OVCAR3 (cell line): ENCODE results near the genes ENSG00000268655, CGB1 and HRC.

GRCh38 chr19:48953822-48954375 lies 776 bp upstream of the BAX start:
- RRBS, result no CpG with 5 or more reads among the region's 7 CpGs

- RRBS, result no CpG with 5 or more reads among the region's 32 CpGs
These were observed 1.5 kb upstream of the FTL start for GRCh38 chr19:48963366-48964274.

GRCh38 chr19:49020142-49020650 lies at the start of gene ENSG00000268655:
Gene ENSG00000268655, minus strand, starts transcription at chr19:49020549.
- RRBS, result no CpG with 5 or more reads among the region's 13 CpGs

DNA sequence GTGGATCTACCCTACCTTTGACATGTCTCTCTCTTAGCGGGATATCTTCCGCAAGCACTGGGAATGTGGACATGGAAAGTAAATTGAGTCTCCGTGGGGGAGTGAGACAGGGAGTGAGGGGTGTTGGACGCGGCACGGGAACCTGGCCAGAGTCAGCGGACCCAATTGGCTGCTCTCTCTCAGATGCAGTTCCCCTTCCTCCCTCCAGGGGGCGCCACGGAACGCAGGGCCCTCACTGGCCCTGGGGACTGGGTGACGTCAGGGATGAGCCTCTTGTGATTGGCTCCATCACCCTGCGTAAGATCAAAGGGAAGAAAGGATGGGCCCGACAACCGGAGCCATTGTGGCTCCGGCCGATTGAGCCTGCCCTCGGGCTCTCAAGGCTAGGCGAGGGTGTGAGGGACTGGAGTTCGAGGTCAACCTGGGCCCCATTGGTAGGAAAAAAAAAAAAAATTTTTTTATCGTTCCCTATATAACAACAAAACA lies at the start of gene CGB1:
TSS of gene CGB1 (minus strand) at position 208 of the 486 bp plus-strand sequence.
- RRBS, result no CpG with 5 or more reads among the region's 20 CpGs

GRCh38 chr19:49154749-49155687 lies at the start of gene HRC:
Gene HRC, minus strand, starts transcription at chr19:49155396.
- RRBS, result no CpG with 5 or more reads among the region's 21 CpGs

DNA sequence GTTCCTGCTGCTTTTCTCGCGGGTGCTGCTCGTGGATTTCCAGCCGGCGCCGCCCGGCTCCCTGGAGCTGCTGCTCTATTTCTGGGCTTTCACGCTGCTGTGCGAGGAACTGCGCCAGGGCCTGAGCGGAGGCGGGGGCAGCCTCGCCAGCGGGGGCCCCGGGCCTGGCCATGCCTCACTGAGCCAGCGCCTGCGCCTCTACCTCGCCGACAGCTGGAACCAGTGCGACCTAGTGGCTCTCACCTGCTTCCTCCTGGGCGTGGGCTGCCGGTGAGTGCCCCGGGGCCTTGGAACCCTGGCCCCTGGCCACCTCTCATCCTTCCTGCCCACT lies 39.0 kb downstream of the TRPM4 start:
- RRBS, result 6% methylated on average over 15 of the region's 23 CpGs

DNA sequence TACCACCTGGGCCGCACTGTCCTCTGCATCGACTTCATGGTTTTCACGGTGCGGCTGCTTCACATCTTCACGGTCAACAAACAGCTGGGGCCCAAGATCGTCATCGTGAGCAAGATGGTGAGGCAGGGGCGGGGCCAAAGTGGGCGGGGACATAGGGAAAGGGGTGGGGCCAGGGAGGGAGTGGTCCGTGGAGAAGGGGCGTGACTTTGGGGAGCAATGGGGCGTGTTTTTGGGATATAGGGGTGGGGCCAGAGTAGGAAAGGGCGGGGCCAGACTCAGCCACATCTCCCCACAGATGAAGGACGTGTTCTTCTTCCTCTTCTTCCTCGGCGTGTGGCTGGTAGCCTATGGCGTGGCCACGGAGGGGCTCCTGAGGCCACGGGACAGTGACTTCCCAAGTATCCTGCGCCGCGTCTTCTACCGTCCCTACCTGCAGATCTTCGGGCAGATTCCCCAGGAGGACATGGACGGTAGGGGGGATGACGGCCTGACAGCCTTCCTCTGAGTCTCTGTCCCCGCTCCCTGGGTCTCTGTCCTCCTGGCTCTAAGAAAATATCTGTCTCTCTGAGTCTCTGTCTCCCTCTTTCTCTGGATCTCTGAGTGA lies 42.8 kb downstream of the TRPM4 start:
- RRBS, result no CpG with 5 or more reads among the region's 27 CpGs

GRCh38 chr19:49331469-49332573 lies 3.4 kb upstream of the CD37 start:
- RRBS, result no CpG with 5 or more reads among the region's 12 CpGs

- RRBS, result 19% methylated on average over 1 of the region's 25 CpGs
These were observed 748 bp downstream of the TEAD2 start for GRCh38 chr19:49361387-49361949.

DNA sequence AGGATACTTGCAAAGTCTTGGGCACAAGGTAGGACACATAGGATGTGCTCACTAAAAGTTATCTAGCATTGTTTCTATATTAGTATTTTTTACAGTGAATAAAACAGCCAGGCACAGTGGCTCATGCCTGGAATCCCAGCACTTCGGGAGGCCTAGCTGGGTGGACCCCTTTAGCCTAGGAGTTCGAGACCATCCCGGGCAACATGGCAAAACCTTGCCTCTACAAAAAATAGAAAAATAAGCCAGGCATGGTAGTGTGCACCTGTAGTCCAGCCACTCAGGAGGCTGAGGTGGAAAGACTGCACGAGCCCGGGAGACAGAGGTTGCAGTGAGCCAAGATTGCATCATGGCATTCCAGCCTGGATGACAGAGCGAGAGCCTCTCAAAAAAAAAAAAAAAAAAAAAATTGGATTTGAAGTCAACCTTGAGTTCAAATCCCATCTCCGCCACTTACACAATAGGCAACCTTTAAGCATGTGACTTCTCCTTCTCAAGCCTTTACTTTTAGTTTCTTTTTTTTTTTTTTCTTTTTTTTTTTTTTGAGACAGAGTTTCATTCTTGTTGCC lies 11.9 kb downstream of the KASH5 start:
- RRBS, result no CpG with 5 or more reads among the region's 7 CpGs

GRCh38 chr19:49415450-49416150 lies 7.6 kb downstream of the PTH2 start:
- RRBS, result no CpG with 5 or more reads among the region's 5 CpGs

DNA sequence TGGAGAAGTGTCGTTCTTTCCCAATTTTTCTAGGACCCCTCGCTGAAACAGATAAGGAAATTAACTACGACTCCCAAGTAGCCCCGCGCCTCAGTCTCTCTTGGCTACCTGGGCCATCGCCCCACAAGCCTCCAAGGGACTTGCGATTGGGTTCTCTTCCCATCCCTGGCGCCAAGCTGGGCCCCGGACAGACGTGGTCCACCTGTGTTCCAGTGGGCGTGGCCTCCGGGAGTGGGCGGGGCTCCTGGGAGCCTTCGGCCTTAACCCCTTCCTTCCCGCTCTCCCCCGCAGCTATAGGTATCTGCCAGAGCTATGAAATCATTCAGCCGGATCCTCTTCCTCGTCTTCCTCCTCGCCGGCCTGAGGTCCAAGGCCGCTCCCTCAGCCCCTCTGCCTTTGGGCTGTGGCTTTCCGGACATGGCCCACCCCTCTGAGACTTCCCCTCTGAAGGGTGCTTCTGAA lies 962 bp downstream of the GFY start:
- RRBS, result 8% methylated on average over 7 of the region's 22 CpGs

- RRBS, result no CpG with 5 or more reads among the region's 29 CpGs
These were observed 6.3 kb downstream of the GFY start for GRCh38 chr19:49431412-49431907.

DNA sequence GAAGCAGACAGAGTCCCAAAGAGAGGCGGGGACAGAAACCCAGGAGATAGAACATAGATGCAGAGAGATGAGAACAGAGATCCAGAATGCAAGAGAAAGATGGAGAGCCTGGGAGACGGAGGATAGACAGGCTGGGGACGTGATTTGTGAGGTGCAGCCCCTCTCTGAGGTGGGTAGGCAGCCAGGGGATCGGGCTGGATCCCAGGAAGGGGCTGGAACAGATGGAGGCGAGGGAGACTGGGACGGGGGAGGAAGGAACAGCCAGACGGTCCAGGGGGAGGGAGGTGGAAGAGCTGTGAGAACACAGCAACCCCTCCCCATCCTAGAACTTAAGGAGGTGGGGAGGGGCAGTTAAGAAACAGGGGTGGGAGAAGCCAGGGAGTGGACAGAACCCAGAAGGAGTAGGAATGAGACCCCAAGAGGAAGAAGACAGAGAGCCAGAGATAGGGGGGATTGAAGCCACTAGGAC lies 3.1 kb downstream of the SLC17A7 start:
- RRBS, result no CpG with 5 or more reads among the region's 7 CpGs

DNA sequence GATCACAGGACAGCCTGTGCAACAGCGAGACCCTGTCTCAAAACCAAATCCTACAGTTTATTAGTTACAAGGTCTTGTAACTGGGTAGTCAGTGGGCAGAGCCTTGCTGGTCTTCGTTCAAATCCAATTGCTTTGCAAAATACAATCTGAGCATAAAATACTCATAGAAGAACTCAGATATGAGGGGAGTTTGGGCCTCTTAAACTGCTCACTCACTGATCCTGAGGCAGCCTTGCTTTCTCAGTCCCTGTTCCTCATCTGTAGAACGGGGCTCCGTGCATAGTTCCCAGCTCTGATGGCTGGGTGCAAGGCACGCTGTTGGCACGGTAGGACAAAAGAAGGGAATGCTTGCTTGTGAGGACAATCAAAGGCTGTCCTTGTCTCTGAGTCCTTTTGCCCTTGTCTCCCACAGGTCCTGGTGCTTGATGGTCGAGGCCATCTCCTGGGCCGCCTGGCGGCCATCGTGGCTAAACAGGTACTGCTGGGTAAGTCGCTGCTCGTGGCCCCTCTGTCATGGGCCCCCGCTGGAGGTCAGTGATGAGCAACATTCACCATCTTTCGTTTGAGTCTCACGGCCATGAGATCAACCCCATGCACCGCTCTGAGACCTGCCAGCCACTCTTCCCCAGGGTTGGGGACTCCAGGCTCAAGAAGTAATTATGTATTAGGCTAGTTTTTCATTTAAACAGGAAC lies 2.2 kb downstream of the RPL13A start:
- RRBS, result no CpG with 5 or more reads among the region's 16 CpGs

DNA sequence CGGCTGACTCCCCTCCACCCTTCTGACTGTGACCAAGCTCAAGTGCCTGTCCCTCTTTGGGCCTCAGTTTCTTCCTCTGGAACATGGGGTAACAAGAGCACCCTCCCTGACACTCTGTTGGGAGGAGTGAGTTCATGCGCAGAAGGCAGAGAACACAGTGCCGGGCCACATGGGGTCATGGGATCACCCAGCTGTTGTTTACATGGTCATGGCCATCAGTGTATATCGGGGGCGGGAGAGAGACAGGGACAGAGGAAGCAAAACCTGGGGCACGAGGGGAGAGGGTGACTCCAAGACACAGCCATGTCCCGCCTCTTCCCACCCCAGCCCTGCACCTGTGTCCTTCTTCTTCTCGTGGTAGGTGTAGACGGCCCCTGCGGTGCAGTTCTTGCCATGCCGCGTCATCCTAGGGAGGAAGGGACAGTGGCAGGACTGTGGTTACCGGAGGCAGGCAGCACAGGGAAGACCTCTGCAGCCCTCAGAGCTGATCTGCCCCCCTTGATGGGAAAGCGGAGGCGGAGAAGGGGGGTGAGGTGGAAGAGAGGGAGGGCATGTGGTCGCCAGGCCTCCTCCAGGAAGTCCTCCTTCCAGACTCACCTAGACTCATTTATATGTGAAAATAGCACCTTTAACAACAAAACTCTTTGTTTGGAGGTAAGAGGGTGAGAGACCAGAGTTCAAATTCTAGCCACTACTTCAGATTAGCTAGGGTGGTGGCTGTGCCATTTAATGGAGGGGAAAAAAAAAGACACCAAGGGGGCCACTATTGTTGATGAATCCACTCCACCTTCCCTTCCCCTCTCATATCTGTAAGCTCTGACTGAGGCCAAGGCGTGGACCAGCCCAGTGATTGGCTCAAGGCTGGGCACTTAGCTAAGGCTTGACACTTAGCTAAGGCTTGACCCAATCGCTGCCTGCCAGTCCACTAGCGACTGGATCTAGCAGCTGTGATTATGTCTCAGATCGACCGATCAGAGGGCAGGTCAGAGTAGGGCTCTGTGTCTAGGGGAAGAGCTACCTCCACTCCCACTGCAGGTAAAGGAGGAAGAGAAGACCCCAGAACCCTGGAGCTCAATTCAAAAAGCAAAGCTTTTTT lies 19.7 kb downstream of the NOSIP start:
- RRBS, result no CpG with 5 or more reads among the region's 21 CpGs

- RRBS, result 100% methylated on average over 2 of the region's 49 CpGs
These were observed 4.9 kb downstream of the PRR12 start for GRCh38 chr19:49595515-49596681.

DNA sequence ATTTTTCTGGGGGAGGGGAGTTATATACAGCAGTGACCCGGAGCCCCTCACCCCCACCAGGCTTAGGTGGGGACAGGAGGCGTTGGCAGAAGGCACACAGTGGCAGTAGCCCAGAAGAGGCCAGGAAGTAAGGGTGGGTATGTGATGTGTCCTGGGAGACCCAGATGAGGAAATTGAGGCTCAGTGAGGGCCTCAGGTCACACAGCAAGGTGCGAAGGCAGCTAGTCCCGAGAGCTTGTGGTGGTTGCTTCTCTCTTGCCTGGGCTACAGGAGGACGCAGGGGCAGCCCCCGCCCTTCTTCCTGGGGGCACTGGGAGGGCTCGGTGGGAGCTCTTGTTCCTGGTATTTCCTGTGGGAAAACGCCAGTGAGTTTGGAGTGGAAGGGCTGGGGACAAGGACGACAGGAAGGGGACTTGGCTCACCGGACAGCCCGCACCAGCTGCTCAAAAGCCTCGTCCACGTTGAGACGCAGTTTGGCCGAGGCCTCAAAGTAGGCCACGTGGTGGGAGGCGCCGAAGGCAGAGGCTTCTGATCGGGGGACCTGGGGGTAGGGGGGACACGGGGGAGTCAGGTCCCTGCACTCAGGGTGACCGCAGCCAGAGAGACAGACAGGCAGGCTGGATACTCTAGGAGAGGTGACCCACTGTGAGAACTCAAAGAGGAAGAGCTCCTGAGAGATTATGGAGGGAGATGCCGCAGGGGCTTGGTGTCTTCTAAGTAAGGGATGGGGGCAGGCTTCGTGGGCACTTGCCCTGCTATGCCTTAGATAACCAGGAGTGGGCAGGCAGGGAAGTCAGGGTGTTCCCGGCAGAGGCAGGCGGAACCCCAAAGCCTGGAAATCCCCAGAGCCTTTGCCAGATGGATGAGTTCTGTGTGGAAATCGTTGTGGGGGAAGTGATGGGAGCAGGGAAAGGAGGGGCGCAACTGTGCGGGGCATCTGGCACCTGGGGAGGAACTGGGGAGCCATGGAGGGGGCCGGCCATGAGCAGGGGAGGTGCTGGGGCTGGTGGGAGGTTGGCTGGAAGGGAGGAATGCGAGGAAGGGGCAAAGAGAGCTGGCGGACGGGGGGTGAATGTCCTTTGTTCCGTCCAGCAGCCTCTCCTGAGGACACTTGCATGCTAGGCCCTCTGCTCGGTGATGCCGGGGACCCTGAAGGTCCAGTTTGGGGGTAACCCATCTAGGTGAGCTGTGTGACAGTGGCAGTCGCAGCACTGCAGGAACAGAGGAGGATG lies 4.2 kb downstream of the RRAS start:
- RRBS, result no CpG with 5 or more reads among the region's 36 CpGs

DNA sequence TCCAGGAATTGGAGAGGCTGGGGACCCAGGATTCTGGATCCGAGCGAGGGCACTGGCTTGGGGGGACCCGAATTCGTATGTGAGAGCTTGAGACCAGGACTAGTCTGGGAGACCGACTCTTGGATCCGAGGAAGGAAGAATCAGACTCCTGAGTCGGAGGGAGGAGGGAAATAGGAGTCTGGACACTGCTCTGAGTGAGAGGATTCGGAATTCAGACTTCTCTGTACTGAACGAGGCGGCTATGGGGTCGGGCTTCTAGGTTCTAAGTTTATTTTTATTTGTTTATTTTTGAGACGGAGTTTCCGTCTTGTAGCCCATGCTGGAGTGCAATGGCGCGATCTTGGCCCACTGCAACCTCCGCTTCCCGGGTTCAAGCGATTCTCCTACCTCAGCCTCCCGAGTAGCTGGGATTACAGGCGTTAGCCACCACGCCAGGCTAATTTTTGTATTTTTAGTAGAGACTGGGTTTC lies 930 bp upstream of the SCAF1 start:
- RRBS, result no CpG with 5 or more reads among the region's 21 CpGs

DNA sequence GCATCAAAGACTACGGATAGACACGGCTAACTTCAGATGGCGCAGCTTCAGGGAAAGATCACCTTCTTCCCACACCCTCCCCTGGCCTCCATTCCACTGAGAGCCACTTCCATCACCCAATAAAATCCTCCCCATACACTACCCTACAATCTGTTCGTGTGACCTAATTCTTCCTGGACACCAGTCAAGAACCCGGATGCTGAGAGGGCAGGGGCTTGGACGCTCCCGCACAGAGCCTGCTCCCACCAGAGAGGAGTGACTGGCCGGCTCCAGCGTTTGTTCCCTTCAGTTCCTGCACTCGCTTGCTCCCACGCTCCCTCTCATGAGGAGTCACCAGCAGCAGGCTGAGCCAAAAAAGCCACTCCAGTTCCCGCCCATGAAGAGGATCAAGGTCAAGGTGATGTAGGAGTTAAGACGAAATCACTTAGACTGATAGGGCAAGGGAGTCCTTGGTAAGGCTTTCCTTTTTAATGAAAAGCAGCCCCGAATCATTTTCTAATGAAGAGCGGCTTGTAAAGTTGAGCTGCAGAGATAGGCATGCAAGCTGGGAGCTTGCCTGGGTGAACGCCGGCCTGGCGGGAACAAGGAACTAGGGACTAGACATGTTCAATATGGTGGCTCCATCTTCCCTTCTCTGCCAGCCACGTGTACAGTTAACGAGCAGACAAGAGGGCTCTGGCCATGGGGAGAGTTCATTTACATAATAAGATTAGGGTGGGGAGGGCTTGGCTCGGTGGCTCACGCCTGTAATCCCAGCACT lies 35.6 kb downstream of the TSKS start:
- RRBS, result no CpG with 5 or more reads among the region's 22 CpGs